Measurements from ENCODE around the genes FABP7 and TPD52L1.

- RRBS, 2 experiments, result no CpG with 5 or more reads among the region's 3 CpGs
Observed at GRCh38 chr6:120226720-120227189, 877.2 kb upstream of the MAN1A1 start.

GRCh38 chr6:121442273-121442943 is 7.0 kb downstream of the GJA1 start:
- RRBS, 2 experiments, result no CpG with 5 or more reads among the region's 5 CpGs

DNA sequence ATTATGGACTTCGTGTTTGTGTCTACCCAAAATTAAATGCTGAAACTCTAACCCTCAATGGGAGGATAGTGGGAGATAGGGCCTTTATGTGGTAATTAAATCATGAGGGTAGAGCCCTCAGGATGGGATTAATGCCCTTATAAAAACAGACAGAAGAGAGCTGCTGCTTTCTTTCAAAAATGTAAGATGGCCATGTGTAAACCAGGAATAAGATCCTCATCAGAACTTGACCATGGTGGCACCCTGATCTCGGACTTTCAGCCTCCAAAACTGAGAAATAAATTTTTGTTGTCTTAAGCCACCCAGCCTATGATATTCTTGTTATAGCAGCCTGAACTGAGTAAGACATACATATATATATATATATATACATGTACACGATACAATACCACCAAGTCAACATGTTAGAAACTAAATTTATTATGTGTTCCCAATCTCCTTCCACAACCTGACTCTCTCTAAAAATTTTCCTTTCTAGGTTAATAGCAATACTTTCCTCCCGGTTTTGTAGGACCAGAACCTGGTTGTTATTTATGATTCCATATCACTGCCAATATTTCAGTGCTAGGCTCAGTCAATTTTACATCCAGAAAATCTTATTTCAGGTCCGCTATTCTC is 14.0 kb downstream of the SERINC1 start:
- RRBS, 2 experiments, result no CpG with 5 or more reads among the region's 5 CpGs

GRCh38 chr6:122771060-122771637 is 8.4 kb upstream of the FABP7 start:
- RRBS, 2 experiments, result no CpG with 5 or more reads among the region's 1 CpG

DNA sequence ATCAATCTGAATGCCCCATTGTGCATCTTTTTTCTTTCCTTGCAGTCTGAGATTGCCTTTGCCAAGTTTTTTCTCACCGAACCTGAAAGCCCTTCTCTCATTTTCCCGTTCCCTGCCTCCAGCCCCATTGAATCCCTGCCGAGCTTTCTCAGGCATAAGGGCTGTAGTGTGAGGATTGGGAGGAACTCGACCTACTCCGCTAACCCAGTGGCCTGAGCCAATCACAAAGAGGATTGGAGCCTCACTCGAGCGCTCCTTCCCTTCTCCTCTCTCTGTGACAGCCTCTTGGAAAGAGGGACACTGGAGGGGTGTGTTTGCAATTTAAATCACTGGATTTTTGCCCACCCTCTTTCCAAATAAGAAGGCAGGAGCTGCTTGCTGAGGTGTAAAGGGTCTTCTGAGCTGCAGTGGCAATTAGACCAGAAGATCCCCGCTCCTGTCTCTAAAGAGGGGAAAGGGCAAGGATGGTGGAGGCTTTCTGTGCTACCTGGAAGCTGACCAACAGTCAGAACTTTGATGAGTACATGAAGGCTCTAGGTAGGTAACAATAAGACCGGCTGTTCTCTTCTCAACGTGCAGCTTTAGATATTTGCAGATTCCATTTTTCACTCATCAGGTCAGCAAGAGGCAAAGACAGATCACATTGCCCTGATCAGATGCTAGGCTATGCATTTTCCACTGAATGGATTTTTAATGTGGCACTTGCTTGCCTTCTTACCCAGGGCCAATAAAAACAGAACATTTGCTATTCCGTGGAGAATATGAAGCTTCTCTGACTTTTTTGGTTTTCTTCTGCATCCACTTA is at the start of gene FABP7:
Gene FABP7 (plus strand): TSS at position 386 of the 805 bp plus-strand sequence.
- RRBS, 2 experiments, result no CpG with 5 or more reads among the region's 11 CpGs

DNA sequence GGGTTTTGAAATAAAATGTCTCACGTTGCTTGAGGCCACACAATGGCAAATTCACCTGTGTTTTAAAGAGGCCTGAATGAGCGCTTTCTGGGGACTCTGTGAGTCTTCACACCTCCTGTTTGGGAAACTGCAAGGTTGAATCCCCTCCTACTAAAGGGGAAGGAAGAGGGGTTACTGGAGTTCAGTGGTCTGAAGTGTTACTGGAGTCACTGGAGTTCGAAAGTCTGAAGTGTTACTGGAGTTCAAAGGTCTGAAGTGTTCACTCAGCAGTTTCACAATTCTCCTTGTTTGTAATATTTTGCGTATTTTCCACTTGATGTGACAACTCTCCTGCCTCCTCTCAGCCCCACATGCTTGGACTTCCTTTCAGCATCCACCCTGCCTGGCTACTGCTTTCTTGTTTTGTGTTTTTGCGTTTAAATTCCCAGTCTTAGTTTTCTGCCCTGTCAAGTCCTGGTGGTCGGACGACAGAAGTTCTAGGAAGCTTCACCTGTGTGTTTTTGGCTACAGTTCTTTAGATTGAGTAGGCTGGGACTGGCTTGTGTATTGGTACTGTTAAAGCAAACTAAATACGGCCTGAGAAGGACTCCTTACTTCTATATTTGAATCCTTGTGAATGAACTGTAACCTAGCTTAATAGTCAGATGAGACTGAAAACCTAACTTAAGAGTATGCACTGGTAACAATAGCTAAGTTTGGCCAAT is 1.9 kb downstream of the SMPDL3A start:
- RRBS, 2 experiments, result no CpG with 5 or more reads among the region's 8 CpGs

GRCh38 chr6:123471811-123472357 is 164.9 kb downstream of the TRDN start:
- RRBS, 2 experiments, result no CpG with 5 or more reads among the region's 17 CpGs

- RRBS, 2 experiments, result no CpG with 5 or more reads among the region's 5 CpGs
Observed at GRCh38 chr6:123634907-123635651, 1.7 kb downstream of the TRDN start.

DNA sequence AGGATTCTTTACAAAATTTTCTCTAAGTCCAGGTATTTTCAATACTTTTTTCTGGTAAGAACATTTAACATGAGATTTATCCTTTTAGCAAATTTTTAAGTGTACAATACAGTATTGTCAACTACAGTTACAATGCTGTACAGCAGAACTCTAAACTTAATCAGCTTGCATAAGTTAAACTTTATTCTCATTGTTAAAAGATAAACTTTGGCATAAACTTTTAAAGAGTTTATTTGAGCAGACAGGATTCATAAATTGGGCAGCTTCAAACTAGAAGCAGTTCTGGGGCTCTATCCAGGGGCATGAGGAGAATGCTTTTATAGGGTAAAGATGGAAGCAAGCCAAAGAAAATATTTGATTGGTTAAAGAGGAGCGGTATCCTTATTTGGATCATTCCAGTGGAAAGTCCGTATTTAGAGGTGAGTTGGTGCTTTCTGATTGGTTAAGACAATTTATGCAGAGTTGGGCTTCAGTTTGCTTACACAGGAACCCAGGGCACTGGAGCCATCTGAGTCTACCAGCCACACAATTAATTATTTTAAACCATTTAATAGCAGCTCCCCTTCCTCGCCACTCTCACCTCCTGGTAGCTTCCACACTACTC is 38.0 kb upstream of the RNF217 start:
- RRBS, 2 experiments, result no CpG with 5 or more reads among the region's 3 CpGs

GRCh38 chr6:125099353-125100493 is 53.9 kb upstream of the TPD52L1 start:
- RRBS, 2 experiments, result under 1 to 2% methylated on average over 7 of the region's 55 CpGs

DNA sequence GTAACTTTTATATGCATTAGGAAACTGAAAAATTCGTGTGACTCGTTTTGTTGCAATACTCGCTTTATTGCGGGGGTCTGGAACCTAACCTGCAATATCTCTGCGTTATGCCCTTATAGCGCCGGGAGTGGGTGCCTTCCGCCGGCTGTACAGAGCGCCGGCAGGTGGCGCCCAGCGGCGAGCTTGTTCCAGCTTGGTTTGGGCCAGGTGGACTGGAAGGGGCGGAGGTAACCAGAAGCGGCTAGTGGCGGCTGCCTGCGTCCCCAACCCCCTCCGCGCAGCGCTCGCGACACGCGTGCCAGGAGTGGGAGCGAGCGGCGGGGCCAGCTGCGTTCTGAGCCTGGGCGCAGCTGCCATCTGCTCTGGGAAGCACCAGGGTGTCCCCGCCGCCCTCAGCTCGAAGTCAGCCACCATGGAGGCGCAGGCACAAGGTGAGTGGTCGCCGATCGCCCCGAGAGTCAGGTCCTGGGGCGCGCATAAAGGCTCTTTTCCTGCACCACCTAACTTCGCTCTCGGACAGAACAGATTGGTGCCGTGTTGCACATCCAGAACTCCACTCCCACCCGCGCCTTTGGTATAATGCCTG is at the start of gene TPD52L1:
Gene TPD52L1 (plus strand): TSS at position 234 of the 586 bp plus-strand sequence.
- RRBS, 2 experiments, result no CpG with 5 or more reads among the region's 45 CpGs

- RRBS, 2 experiments, result no CpG with 5 or more reads among the region's 21 CpGs
Observed at GRCh38 chr6:125154713-125155464, 1.3 kb downstream of the TPD52L1 start.

GRCh38 chr6:125300790-125301458 is 843 bp downstream of the HDDC2 start:
- RRBS, 2 experiments, result no CpG with 5 or more reads among the region's 16 CpGs

- RRBS, 2 experiments, result 70% methylated on average over 2 of the region's 26 CpGs; no CpG with 5 or more reads in 1 of the 2 experiments
Observed at GRCh38 chr6:125346027-125347336, 44.7 kb upstream of the HDDC2 start.

GRCh38 chr6:125362911-125364351 is 61.7 kb upstream of the HDDC2 start:
- RRBS, 2 experiments, result 4 to 15% methylated on average over 7 of the region's 62 CpGs

- RRBS, 2 experiments, result 0 to 5% methylated on average over 3 to 4 of the region's 17 CpGs
Observed at GRCh38 chr6:125421704-125422578, 120.2 kb upstream of the HDDC2 start.

DNA sequence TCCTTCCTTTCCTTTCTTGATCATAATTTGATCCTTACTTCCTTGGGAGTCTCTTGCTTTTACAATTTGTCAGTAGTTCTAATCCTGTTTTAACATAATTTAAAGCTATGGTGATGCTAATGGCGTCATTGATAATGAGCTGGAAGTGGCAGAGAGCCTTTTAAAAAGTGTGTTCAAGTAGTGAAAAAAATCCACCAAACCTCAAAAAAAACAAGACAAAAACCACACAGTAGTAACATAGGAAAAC is 128.7 kb upstream of the HDDC2 start:
- RRBS, 2 experiments, result no CpG with 5 or more reads among the region's 1 CpG

DNA sequence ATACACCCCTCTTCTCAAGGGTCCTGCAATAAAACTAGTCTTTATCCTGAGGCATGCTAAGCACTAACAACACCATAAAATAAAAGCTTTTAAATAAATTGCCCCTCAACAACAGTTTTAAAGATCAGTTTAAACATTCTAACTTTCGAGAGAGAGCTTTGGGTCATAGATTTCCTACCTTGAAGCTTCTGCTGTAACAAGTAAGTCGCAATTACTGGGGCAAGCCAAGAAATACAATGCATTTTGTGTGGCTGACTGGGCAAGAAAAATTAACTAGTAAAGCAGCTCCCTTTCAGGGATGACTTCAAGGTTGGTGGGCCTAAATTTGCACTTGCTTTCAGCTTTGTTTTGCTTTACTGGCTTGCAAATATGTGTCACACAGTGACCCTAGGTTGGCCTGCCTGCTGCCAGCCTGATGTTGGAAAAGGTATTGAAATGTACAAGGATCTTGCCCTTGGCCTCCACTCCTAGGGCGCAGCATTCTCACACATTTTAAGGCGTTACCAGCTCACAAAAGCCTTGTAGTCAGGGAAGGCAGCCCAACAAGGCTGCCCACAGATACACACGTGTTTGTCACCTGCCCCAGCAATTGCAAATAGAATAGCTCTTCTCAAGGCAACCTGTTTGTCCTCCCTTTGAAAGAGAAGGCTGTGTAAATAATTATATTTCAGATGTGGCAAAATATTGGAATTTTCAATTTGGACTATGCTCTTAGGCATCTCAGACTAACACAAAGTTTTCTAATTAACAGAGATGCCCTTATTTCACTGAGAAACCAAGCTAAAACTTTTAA is 3.8 kb upstream of the HEY2 start:
- RRBS, 2 experiments, result no CpG with 5 or more reads among the region's 5 CpGs

DNA sequence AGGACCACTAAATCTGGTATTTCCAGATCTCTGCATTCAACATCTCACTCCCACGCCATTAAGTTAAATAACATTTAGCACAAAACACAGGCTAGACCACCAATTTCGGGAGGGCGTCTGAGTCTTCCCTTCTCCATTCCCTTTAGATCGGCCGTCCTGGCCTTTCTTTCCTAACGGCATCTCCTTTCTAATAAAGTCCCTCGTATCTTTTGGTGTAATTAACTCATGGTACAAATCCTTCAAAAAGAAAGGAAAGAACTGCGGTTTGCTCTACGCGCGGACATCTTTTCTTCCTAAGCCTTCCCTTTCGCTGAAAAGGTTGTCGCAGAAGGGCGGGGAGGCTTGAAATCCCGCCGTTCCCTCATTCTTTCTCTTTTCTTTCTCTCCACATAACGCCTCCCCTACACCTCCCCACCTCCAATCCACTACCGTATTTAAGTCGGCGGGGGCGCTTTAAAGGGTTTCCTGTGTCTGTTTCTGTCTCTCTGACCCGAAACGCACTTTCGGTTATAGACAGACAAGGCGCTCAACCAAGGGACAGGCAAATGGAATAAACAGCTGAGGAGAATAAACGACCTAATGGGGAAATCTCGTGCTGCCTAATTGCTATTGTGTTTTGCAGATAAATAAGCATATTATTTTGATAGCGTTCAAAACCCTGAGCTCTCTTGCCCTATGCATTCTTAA is 2.7 kb upstream of the HEY2 start:
- RRBS, 2 experiments, result no CpG with 5 or more reads among the region's 28 CpGs

DNA sequence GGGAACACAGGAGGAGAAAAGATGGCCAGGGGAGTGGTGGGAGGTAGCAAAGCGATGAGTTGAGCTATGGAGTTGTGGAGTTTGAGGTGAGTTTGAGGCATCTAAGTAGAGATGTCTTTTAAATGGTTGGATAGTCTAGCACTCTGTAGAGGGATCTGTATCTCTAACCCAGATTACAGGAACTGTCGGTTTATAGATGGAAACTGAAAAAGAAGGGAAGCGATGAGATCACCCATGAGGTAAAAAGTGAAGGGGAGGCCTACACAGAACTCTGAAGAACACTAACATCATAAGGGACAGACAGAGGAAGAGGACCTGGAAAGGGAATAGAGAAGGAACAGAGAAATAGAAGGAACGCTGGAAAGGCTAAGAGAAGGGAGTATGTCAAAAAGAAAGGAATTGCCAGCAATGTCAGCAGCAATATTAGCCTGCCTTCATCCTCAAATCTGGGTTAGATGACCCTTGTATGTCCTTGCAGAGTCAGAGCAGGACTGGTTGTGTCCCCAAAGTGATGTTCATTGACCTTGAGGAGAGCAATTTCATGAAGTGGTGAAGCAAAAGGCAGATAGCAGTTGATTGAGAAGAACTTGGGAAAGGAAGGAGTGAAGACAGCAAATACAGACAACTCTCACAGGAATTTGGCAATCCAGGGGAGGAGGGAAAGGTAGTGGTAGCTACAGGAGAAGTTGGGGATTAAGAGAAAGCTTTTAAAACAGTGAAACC is 2.6 kb downstream of the HINT3 start:
- RRBS, 2 experiments, result no CpG with 5 or more reads among the region's 4 CpGs

Measured in LNCaP clone FGC (cell line).